Metastatic Breast Carcinoma in the Ovary (tissue), 3 donors: ENCODE measurements around the gene SLC12A8.

DNA sequence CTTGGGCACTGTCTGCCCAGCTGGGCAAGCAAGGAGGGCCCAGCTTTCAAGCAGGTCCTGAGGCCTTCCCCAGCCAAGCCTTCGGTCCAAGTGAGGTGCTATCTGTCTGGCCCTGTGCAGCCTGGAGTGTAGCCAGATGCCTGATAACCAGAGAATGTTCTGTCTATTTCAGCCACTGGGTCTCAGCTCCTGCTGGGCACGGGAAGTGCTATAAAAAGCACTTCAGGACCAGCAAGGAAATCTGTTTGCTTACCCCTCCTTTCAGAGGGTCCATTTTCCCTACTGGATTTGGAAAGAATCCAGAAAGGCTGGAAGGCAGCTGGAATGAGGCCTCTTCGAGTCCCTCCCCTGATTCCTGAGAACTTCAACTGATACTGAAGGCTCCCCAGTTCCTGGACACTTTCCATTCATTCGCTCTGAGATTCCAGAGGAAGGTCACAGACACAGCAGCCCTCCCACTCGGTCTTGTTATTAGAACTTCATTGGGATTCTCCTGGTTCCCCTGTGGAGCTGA is 70.3 kb downstream of the UMPS start:
- PRO-cap, 3 experiments = no peak in any of the 3 experiments

DNA sequence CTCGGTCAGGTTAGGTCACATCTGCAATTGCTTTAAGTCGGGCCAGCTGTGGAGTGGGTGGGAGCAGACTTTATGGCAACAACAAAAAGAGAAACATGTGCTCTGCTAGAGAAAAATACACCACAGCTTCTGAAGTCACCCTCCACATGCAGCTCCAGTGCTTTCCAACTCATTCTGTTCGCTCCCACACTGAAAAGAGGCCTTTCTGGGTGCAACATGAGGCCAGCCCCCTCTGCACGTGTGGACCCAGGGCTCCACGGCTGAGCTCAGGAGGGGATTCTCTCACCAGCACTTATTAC is 74.9 kb downstream of the ITGB5 start:
- PRO-cap, 3 experiments = no peak in any of the 3 experiments

DNA sequence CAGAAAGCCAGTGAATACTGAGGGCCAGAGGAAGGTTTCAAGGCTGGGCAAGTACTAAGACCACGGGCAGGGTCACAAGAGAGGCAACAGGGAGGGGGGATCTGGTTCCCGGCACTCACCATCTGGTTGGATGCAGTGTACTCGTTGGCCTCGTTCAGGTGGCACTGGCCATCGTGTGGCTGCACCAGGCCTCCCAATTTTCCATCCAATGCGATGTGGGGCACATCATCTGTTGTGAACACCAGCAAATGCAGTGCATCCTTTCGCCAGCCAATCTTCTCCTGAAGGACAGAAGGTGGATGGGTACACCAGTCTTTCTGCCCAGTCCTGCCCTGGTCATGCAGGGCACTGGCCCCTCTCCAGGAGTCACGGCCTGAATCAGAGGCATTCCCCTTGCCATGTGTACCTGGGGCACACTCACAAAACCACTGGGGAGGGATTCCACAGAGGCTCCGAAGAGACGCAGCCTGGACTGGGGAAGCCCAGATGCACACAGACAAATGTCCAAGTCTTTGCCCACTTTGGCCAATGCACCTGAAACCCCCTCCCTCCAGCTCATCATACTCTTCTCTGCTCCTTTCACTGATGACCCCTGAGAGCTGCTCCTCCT is 65.9 kb downstream of the ITGB5 start:
- PRO-cap, 3 experiments = no peak in any of the 3 experiments

- PRO-cap, 3 experiments = peak in 2 of 3 experiments; most common plus-strand start chr3:124835202 (in 2); most common minus-strand start chr3:124835036 (in 1)
These were observed 52.2 kb downstream of the ITGB5 start for GRCh38 chr3:124834513-124835721.

DNA sequence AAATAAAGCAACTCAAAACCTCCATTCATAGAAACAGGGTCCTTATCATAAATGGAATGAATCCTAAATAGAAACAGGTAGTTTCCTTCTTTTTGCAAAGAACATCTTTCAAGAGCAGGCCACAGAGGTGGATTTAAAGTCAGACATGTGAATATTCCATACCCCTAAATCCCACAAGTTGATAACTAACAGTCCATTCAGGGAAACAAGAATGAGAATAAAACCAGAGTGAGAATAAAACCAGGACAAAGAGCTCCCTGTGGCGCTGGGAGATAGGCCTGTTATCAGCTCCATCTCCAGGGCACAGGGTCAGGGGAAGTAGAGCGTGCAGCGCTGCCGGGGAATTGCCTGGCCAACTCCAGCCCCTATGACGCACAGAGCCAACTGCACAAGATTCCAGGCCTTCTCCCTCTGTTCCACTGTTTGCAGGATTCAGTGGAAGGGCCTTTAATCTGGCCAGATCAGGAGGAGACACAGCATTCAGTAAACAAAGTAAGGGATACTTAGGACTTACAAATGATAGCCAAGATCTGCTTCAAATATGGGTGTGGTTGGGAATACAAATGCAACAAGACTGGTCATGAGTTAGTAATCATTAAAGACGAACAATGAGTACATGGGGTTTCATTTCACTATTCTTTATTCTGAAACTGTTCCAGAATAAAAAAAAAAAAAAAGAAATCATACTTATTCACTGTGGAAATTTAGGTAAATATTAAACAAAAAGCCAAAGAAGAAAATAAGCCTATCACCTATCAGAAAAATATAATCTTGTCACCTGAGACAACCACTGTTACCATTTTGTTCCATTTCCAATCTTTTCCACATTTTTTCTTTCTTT is 49.4 kb downstream of the ITGB5 start:
- PRO-cap, 3 experiments = no peak in any of the 3 experiments

- PRO-cap, 3 experiments = no peak in any of the 3 experiments
These were observed 38.9 kb downstream of the ITGB5 start for GRCh38 chr3:124848241-124848713.

DNA sequence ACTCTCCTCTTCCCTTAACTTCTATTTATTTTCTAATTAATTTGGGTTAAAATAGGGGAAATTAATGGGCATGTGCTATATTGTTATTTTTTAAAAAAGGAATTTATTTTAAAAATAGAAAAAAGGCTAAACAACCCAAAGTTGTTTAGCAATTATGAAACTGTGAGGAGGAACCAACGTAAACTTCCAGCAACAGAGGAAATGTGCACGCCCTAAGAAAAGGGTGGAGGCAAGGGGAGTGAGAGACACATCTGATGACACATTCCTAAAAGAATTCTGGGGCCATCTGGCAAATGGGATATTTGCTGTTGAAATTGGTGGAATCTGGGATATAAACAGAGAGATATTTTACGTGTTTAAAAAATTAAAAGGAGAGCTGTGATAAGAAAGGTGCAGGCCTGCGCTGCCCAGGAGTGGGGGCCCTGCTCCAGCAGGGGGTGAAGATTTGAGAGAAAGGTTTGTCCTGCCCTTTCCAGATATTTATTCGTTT is 50.8 kb upstream of the MUC13 start:
- PRO-cap, 3 experiments = no peak in any of the 3 experiments

- PRO-cap, 3 experiments = no peak in any of the 3 experiments
These were observed 52.3 kb downstream of the HEG1 start for GRCh38 chr3:125003226-125004132.

DNA sequence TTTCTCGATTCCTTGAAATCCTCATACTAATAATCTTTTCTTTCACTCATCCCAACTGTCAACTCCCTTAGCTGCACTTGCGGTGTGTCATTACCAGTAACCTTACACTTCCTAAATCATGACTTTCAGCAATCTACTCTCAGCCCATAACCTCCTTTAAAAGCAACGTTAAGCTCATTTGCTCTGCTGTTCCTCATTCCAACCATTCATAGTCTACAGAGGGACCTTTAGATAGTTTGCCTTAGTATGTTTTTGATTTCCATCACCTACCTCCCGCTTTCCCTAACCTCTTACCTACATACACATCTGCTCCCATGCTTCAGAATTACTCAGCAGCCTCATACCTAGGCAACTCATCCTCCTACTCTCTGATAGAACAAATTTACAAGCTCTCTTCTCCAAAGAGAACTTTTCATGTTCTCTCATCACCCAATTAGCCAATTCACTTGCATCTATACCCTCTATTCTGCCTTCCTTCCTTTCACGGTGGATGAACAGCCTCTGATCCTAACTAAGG is 38.3 kb upstream of the HEG1 start:
- PRO-cap, 3 experiments = no peak in any of the 3 experiments

DNA sequence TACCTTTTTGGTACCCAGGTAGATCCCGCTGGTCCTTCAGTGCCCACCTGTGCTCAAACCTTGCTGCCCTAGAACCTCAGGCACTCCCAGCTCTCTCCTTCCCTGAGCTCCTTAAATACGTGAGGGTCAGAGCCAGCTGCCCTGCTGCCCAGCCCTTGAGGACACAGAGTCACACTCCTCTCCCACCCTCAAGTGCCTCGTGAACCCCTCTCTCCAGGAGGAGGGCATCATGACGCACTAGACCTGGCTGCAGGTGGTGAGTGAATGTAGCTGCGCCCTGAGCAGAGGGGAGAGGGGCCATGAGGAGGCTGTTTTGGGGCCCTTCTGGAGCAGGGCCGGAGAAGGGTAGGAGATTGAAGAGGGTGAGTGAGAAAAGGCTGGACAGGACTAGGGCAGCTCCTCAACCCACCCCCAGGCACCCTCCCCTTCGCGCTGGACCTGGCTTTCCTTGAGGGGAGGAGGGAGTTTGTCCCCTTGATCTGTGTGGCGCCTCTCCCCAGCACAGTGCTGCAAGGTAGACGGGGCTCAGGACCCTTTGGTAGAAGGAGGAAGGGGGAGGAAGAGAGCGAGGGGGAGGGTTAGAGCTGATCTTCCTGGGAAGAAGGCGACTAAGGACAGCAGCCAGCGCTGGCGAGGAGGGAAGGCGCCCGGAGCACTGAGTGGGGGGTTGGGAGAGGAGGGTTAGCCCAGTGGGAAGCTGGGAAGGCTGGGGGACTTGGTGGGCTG is 837 bp downstream of the SLC12A8 start:
- PRO-cap, 3 experiments = peak in 3 of 3 experiments; most common plus-strand start position 587 of the sequence (in 2)

- PRO-cap, 3 experiments = peak in 3 of 3 experiments; most common plus-strand start chr3:125212822 (in 1); most common minus-strand start chr3:125212759 (in 2)
These were observed at the start of gene SLC12A8 for GRCh38 chr3:125212274-125212892. TSS of gene SLC12A8 (minus strand) at chr3:125212748.

DNA sequence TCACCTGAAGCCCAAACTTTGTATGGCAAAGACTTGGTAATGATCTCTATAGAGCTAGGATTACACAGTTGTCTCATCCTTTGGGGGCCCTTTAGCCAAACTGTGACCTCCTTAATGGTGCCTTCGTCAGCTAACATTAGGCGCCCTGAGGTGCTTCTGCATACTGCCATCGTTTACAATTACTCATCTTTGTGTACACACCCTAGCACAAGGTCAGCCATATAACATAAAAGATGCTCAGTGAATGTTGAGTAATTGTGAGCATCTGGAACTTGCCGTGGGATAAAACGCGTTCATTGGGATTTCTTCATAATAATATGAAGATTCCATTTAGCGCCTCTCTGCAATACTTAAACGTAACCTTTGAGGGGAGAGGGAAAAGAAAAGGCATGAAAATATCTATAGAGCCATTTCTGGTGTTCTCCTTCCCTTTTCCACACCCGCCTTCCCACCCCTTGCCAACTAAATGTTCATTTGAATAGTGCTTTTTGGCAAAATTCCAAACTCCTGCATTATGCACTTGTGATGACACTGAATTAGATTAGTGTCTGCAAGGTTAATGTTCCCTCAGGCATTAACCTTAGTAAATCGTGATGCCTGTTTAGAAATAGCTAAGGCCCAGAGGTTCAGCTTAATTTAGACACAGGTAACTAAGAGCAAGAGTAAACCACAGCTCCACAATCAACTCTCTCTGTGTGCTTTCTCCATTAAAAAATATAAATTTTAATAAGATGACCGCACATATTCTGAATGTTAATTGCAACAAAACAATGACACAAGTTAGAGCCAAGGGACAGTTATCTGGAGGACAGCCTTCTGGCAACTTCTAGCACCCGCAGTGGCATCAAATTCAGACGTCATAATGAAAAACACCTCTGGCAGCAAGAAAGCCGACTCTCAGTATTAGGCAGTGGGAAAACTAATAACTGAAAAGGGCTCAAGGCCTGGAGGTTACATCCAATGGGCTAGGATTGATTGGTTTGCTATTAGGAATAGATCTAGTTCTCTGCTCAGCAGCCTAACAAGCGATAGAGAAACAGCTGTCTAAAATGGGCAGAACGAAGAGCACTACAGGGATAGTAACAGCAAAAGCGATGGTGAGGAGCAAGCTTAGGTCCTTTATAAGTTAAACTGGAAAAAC is 1.2 kb upstream of the ZNF148 start:
- PRO-cap, 3 experiments = peak in 1 of 3 experiments; most common plus-strand start position 258 of the sequence (in 1); most common minus-strand start position 138 of the sequence (in 1)

GRCh38 chr3:125395104-125395530 is 20.0 kb upstream of the ZNF148 start:
- PRO-cap, 3 experiments = peak in 2 of 3 experiments; most common plus-strand start chr3:125395317 (in 2); most common minus-strand start chr3:125395165 (in 1)

- PRO-cap, 3 experiments = no peak in any of the 3 experiments
These were observed 379 bp upstream of the SNX4 start for GRCh38 chr3:125520486-125520676.

DNA sequence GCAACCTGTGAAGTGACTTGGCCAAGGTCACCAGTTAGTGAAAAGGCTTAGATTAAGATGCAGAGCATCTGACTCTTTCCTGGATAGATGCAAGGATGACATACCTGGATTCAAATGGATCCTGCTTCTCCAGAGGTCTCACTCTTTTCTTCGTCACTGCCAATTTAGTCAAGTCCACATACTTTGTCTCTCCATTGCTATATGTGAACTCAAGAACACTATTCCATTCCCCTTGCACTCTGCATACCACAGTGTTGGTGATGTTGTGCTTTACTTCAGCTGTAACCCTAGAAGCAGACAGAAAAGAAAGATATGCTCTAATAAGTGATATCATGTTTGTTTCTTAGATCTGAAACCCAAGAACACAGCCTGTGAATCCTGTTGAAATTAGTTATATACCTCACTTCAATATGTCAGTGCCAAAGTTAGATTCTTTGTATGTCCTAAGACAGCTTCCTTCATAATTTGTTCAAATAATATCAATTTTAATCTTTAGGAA is 18.4 kb upstream of the SNX4 start:
- PRO-cap, 3 experiments = no peak in any of the 3 experiments

DNA sequence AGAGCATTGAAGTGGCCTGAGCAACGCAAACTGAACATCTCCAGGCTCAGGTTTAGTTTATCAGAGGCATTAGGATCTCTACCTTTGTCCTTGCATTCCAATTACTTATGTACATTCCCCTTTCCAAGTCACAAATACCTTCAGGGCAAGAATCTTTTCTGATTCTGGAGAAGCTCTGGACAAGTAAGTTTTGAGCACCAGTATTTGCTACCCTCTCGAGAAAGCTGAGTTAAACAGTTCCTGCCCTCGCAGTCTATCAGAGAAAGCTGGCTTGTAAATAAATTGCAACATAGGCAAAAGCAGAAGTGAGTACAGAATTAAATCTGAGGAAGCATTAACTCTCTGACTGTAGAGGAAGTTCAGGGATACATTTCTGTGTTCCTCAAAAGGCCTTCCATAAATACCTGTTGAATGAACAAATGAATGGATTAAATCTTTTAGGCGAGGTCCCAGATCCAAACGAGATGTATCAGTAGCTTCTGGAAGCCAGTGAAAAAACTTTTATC is 1.2 kb downstream of the OSBPL11 start:
- PRO-cap, 3 experiments = no peak in any of the 3 experiments

DNA sequence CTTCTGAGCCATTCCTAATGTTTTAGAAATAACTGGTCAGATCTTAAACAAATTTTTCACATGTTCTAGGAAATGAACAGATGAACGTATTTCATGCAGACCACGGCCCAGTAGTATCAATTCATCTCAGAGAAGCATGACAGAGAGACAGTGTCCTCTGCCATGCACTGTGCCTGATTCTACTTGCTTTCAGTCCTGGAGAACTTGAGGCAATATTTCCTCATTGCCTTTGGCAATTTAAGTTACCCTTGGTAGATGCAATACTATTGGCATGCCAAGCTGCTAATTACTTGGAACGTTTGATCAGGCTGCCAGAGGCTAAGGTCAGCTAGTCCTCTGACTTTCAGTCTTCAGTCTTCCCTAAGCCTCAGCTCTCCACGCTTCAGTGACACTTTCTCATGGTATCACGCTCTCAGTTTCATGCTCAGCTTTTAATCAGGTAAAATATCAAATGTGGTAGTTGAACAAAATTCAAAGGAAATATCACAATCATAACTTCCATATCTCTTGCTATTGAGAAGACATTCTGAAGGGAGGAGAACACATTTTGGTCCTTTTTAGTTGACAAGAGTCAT is 13.1 kb upstream of the OSBPL11 start:
- PRO-cap, 3 experiments = no peak in any of the 3 experiments

- PRO-cap, 3 experiments = no peak in any of the 3 experiments
These were observed 82.9 kb upstream of the ROPN1B start for GRCh38 chr3:125885990-125886512.

GRCh38 chr3:126026223-126026735 is 57.3 kb downstream of the ROPN1B start:
- PRO-cap, 3 experiments = no peak in any of the 3 experiments

DNA sequence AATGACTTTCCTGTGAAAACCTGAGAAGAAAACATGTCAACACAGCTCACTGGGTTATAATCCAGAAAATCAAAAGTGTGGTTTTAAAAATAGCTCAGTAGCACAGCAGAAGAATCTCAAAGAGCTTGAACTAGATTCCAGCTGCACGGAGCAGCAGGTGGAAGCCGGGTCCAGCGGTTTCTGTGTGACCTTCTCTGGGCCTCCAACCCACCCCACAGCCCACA is 23.4 kb downstream of the SLC41A3 start:
- PRO-cap, 3 experiments = no peak in any of the 3 experiments